ENCODE results near the gene CACNA1C.

DNA sequence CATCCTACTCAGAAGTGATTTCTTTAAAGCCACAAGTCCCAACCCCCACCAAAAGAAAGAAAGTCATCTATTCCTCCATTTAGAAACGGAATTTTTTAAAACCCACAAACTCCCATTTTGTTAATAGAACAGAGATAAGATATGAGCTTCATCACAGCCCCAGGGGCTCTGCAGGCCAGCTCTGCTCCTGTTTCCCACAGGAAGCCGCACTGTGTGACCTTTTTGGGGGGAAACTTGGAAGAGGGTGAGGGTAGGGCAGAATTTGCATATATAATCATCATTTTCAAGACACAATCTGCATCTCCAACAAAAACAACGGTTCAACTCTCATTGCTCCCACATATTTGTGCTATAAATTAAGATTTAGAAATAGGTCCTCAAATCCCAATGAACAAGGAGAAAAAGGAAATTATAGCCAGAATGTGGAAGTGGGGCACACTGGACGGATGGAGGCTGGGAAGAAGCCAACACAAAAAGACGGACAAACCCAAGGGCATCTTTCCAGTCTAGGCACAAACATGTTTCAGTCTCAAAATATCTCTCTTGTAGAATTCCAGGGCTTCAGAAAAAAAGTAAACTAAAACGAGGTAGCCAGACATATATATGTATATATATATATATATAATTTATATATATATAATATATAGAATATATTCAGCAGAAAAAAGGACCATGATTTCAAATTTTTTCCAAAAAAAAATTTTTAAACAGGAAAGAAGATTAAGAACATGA lies 2.6 kb downstream of the FBXL14 start:
- PRO-cap, 2 experiments, result no peak in any of the 2 experiments

DNA sequence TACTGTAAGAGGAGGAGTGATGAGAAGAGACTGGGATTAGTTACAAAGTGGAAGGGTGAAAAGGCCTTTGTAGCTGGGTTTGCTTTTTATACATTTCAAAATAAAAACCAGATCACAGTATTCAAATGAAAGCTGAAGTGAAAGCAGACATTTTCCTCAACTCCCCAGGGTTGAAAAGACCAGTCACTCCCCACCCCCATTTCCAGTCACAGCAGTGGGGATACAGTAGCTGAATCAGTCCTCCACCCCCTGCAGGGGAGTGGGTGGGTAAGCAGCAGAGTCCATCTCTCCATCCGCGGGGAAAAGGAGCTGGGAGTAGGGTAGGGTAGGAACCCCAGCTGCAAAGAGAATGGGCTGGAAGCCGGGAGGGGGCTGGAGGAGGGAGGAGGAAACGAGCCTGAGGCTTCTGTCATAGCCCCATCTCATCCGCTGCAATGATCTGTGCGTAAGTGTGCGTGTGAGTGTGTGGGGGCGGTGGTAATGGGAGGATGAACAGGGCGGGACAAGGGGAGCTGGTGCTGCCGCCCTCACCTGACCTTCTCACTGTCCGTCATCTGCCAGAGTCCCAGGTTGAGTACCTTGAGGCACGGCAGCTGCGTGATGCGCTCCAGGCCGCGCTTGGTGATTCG lies 1.9 kb downstream of the FBXL14 start:
- PRO-cap, 2 experiments, result no peak in any of the 2 experiments

- PRO-cap, 2 experiments, result no peak in any of the 2 experiments
Observed at GRCh38 chr12:1596015-1596454, 1.7 kb upstream of the FBXL14 start.

- PRO-cap, 2 experiments, result peak in 1 of 2 experiments; most common minus-strand start chr12:1670248 (in 1)
Observed at GRCh38 chr12:1669992-1670854, 20.6 kb upstream of the ADIPOR2 start.

- PRO-cap, 2 experiments, result no peak in any of the 2 experiments
Observed at GRCh38 chr12:1746478-1747035, 55.7 kb downstream of the ADIPOR2 start.

DNA sequence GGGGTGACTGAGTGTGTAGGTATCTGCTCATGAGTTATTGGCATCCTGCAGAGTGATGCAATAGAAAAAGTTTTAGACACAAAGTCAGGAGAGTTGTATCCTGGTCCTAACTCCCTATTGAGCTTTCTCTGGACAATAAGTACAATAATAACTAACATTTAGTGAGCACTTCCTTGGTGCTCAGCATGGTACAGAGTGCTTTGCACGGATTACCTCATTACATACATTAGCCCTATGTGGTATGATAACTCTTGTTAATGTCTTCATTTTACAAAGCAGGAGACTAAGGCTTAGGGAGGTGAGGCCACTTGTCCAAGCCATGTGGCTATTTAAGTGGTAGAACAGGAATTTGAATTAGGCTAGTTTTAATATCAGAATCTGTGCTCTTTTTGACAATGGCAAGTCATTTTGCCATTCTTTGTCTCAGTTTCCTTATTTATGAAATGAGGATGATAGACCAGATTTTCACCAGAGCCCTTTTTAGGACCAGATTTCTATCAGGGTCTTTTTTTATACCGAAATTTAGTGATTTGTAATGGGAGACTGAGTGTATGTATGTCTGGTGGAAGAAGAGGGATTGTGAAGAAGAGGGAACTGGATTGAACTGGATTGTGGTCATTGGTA lies 36.2 kb upstream of the LRTM2 start:
- PRO-cap, 2 experiments, result no peak in any of the 2 experiments

- PRO-cap, 2 experiments, result peak in 1 of 2 experiments; most common minus-strand start chr12:1794617 (in 1)
Observed at GRCh38 chr12:1794354-1794940, 25.9 kb upstream of the LRTM2 start.

- PRO-cap, 2 experiments, result peak in 1 of 2 experiments; most common plus-strand start chr12:1796984 (in 1); most common minus-strand start chr12:1796978 (in 1)
Observed at GRCh38 chr12:1796798-1797117, 23.6 kb upstream of the LRTM2 start.

DNA sequence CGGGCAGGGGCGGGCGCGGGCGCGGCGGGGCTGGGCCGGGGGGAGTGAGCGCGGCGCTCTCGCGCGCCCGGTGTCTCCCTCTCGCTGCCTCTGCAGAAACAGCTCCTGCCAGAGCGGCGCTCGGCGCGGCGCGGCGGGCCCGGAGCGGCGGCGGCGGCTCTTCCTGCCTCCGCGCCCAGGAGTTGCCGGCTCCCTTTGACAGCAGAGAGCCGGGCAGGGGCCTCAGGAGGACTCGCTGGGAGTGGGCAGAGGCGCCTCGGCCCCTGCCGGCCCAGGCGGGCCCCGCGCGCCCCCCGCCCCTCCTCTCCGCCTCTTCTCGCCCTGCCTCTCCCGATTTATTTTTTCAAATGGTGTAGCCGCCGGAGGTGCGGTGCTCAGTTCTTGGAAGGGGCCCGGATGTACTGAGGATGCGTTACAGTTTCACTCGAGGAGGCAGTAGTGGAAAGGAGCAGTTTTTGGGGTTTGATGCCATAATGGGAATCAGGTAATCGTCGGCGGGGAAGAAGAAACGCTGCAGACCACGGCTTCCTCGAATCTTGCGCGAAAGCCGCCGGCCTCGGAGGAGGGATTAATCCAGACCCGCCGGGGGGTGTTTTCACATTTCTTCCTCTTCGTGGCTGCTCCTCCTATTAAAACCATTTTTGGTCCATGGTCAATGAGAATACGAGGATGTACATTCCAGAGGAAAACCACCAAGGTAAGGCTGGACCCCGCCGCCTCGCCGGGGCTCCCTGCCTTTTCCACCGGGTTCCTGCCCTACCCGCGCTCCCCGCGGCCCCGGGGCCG lies at the start of gene CACNA1C:
Gene CACNA1C, plus strand, starts transcription at position 73 of the 786 bp plus-strand sequence.
- PRO-cap, 2 experiments, result peak in 1 of 2 experiments; most common plus-strand start position 111 of the sequence (in 1)

DNA sequence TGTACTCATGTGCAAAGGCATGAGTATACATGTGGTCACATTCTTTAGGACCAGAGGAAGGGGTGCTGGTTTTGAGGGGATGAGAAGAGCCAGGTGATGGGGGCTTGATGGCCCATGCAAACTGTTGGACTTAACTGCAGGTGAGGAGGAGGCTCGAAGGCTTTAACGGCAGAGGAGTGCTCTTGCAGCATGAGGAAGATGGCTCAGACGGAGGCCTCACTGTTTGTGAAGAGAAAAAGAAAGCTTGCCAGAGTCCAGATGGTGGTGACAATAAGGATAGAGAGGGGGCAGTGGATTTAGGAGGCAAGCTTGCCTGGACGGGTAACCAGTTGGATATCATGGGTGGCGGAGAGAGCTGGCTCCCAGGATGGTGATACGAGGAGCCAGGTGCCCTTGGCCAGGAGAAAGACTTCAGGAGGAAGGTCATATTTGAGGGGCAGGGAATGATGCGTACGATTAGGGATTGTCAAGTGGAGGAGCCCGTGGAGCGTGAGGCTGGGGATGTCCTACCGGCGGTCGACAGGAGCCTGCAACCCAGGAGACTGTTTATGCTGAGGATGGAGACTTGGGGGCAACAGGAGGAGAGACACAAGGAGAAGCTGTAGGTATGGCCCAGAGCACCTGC lies 71.7 kb downstream of the CACNA1C start:
- PRO-cap, 2 experiments, result no peak in any of the 2 experiments

- PRO-cap, 2 experiments, result no peak in any of the 2 experiments
Observed at GRCh38 chr12:2147159-2147608, 94.4 kb downstream of the CACNA1C start.

DNA sequence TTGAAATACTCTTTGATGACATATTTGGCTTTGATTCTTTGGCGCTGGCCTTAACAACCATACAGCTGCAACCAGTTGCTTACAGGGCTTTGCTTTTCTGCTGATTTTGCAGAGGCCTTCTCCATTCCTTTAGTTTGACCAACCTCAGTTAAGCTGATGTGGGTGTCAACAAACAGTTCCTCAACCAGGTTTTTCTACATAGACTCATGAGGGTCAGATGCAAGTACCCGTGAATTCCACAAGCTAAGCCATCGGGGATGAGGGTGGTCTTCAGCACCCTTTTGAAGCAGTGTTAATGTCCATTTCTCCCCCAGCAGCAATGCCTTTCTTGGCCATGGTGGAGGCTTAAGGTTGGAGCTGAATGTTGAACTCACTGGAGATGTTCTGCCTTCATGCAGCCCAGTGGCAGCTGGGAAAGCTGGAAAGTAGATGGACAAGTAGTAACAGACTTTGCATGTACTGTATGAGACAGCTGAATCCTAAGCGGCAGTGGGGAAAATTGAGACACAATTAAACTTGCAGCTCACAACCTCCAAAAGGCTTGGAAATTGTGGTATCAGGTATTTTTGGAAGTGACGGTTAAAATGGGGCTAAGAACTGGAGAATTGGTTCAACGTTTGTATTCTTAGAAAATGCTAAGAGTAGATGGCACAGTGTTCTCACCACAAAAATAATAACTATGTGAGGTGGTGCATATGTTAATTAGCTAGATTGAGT lies 103.9 kb downstream of the CACNA1C start:
- PRO-cap, 2 experiments, result no peak in any of the 2 experiments

DNA sequence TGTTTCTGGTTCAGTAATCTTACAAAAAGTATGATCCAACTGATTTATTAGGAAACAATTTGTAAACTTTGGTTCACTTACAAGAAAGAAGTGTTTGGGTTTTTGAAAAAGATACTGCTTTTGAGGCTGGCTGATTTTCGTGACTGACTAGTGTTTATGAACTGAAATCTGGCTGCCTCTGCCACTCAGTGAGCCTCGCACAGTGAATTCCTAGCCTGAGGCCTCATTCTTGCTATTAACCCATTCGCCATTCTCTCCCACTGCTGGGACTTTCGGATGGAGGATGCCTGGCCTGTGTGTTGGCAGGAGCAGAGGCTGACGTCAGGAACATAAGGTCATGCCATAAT lies 249.2 kb downstream of the CACNA1C start:
- PRO-cap, 2 experiments, result no peak in any of the 2 experiments

- PRO-cap, 2 experiments, result no peak in any of the 2 experiments
Observed at GRCh38 chr12:2492032-2492708, 302.6 kb upstream of the FKBP4 start.

GRCh38 chr12:2624698-2625103 lies 170.1 kb upstream of the FKBP4 start:
- PRO-cap, 2 experiments, result no peak in any of the 2 experiments

DNA sequence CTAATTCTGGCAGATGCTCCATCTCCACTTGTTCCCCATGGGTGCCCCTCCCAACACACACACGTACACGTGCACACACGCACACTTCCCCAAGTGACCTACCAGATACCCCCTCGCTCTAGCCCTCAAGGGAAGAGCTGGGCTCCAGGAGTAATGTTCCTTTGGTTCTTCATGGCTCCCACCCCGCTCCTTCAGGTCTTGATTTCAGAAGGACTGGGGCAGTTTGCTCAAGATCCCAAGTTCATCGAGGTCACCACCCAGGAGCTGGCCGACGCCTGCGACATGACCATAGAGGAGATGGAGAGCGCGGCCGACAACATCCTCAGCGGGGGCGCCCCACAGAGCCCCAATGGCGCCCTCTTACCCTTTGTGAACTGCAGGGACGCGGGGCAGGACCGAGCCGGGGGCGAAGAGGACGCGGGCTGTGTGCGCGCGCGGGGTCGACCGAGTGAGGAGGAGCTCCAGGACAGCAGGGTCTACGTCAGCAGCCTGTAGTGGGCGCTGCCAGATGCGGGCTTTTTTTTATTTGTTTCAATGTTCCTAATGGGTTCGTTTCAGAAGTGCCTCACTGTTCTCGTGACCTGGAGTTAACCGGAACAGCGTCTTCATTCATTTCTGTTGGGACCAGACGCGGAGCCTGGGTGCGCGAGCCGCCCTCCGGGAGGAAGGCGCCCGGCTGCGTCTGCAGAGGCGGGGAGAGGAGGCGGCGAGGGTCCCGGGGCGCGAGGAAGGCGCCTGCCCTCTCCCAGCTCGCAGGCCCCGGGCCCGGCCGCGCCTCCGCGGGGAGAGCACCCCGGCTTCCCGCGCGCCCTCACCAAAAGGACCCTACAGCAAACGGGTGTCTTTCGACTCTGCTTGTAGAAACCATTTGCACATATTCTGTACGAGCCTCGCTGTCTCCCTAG lies 103.8 kb upstream of the FKBP4 start:
- PRO-cap, 2 experiments, result no peak in any of the 2 experiments

DNA sequence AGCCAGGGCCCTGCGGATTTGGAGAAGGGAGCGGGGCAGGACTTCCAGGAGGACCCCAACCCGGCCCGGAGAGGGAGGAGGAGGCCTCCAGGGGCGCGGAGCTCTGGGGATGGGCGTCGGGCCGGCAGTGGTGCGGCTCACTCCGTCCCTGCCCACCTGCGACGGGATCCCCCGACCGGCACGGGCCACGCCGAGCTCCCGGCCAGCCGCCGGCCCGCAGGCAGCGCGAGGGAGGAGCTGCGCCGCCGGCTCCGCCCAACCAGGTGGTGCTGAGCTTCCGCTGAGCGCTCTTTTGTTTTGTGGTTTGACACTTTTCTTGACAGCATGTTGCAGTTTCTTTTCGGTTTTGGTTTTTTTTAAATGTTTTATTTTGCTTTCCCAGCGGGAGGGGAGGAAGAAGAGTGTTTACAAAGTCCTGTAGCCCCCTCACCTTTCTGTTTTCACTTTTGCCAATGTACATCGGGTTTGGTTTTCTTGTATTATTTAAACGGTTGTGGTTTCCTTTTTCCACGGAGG lies 103.1 kb upstream of the FKBP4 start:
- PRO-cap, 2 experiments, result peak in 2 of 2 experiments; most common minus-strand start position 222 of the sequence (in 2)

GRCh38 chr12:2800843-2801648 lies 6.3 kb downstream of the FKBP4 start:
- PRO-cap, 2 experiments, result no peak in any of the 2 experiments

DNA sequence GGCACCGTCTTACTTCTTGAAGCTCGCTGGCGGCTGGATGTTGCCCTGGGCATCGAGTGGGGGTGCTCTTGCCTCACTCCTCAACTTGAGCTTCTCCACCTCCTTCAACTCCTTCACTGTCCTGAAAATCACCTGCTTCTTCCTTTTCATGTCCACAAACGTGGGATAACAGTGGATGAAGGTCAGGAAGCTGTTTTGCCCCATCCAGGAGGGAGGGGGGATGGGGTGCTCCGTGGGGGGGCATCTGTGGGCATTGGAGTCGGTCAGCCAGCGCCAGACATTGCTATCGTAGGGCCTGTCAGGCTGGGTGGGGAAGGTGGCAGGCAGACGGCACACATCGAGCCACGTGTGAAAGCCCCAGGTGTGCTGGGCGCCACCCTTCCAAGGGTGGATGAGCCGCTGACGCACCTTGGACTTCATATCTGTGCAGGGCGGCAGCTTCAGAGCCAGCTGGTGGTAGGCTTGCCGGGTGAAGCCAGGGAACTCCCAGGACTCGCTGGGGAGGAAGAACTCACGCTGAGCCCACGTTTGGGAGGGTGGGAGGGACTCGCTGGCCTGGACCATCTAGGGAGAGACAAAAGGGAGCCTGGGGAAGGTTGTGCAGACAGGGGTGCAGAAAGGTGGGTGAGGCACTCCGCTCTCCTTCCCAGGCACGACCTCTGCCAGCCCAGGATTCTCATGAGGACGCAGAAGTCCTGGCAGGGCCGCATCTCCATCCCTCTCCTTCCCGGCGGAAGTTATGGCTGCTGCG lies 1.8 kb downstream of the TEX52 start:
- PRO-cap, 2 experiments, result no peak in any of the 2 experiments

DNA sequence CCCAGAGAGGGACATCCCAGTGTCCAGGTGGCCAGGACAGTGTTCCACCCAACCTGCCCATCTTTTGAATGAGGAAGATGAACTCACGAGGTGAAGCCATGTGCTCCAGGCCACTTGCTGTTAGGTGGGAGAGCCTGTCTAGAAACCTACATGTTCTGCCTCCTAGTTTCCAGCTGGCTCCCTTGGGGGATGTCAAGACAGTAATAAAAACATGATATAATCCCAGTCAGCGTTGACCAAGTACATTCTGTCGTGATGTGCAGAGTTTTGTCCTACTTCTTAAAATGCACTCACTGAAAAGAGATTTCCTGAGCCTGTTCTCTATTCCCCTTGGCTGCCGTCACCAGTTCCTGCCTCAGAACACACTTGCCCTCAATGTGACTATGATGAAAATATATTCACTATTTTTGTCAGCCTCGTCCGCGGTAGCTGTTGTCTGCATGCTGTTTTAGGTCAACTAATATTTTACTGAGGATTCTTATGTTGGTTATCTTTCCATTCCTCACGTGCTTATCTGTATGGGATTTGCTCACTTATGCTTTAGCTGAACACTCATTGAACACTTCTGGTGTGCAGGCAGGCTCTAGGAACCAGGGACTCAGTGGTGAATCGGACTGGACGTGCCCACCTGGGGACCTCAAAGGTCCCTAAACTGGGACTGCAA lies 25.8 kb downstream of the TSPAN9 start:
- PRO-cap, 2 experiments, result no peak in any of the 2 experiments